Temporal lobe (tissue), 2 donors: ENCODE results near the genes SMS, DDX53 and KLHL15.

DNA sequence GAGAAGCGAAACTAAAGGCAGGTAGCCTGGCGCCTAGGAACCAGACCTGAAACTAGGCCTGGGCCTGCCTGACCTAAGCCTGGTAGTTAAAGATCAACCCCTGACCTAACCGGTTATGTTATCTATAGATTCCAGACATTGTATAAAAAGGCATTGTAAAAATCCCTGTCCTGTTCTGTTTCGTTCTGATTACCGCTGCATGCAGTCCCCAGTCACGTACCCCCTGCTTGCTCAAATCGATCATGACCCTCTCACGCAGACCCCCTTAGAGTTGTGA lies 131.8 kb downstream of the SH3KBP1 start:
- RAMPAGE, long total RNA, result no peak

DNA sequence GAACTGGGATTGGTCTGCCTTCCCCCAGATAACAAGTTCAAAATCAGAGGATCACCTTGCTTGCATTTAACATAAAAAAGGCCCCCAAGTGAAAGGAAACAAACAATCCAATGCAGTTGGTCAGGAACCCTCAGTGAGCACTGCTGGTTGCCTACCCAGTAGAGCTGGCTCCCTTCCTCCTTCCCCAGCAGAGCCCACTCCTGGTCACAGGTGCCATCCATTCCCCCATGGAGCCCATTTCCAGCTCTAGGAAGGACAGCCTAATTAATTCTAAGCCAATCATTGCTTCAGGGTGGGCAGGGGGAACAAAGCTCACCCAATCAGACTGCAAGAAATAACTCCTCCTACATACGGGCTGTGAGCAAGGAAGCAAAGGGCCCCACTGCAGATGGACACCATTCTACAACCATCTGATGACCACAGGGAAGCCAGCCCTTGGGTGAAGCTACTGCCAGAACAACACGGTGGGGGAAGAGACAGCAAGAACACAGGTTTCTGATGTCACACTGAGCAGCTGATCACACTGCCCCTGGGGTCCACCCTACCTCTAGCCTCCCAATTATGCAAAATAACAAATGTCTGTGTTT lies 86.5 kb downstream of the SH3KBP1 start:
- RAMPAGE, long total RNA, result no peak

- RAMPAGE, long total RNA, result no peak
Measured at GRCh38 chrX:19840811-19841412, 46.5 kb downstream of the SH3KBP1 start.

DNA sequence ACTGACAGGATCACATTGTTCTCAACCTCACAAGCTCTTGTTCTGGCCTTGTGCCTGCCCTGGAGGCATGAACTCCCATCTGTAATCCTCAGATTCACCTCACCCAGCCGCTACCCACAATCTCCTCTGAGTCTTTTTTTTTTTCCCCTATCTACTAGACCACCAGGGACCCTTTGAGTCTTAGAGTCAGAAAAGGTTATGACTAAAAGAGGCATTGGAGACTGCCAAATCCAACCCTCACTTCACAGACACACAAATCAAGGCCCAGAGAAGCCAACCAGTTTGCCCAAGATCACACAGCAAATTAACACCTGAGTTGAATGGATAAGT lies 53.8 kb downstream of the MAP7D2 start:
- RAMPAGE, long total RNA, result no peak

DNA sequence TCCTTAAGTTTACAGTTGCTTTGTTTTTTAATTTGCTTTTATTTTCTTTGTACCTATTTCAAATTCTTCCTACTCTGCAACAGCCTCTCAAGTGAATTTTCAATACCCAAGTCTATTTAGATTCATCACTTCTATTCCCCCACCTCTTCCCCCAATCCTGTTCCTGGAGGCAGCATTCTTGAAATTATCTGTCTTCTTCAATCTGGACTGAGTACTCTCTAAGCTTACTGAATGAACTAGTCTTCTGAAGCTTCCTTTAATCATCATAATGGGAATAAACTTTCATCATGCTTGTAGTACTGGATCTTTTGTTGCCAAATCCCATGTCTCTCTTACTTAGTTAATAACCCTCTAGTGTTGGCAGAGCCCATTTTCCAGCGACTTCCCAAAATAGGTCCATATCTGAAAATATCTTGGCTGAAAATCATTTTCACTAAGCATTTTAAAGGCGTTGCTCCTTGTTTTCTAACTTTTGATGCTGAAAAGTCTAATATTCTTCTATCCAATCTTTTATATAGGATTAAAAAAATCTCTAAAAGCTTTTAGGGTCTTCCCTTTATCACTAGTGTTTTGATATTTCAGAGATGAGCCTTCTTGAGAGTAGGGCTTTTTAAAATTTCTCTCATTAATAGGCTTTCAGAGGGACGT lies 39.6 kb downstream of the RPS6KA3 start:
- RAMPAGE, long total RNA, result no peak

DNA sequence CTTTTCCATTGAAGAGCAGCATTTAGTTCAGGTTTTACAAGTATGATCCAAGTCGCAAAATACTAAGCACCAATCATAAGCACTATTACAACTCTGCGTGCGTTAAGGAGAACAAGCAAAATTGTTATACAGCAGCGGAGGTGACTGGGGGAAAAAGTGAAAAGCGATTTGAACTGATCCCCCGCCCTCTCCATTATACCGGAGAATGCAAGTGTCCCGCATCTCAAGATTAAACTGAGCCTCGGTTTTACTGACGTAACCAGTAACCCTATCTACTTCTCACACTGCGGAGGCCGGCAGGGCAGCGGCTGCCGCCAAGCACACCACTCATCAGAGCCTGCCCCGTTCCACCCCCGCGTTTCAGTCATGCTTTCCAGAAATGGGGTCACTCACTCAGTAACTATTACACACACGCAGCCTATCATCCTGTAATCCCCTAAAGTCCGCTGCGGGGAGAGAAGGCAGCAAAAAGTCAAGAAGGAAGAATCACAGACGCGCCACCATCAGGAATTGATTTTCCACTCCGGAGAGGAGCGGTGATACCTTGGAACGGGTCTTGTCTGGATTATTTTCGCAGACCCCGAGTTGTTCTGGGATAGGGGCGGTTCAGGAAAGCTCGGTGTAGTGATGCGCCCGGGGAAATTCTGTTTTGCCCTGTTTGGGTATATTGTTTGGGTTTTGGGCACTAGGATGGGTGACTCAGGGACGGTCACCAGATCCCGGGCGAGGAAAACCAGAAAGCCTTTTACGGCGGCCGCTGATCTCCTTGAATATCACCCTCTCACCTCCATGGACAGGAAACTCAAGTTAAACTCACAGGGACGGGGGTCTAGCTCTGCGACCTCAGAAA lies 1.4 kb downstream of the RPS6KA3 start:
- RAMPAGE, long total RNA, result no peak

DNA sequence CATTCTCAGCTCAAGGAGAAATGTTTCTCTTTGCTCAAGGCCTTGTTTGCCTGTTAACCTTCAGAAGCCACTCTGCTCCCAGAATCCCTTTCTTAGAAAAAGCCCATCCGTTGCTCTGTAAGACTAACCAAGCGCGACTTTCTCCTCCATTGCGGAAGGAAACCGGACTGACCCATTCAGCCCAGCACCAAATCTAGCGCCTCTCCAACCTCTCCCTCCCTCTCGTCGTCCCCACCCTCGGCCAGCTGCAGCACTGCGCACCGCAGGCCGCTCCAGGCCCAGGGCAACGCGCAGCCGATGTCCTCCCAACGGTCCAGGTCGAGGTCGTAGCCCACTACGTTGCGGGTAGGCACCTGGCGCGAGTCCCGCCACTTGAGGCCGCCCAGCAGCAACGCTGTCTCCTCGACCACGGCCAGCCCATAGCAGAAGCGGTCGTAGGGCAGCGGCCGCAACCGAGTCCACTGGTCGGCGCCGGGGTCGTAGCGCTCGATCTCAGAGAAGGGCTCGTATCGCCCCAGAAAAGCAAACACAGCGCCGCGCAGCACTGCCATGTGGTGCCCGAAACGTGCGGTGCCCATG lies 2.4 kb downstream of the KLHL34 start:
- RAMPAGE, long total RNA, result no peak

- RAMPAGE, long total RNA, result start-site peak on the plus strand at chrX:21940713-21940804, 859 and 310 reads in 2 replicates
Measured at GRCh38 chrX:21940105-21941245, at the start of gene SMS. TSS of gene SMS (plus strand) at chrX:21940709.

DNA sequence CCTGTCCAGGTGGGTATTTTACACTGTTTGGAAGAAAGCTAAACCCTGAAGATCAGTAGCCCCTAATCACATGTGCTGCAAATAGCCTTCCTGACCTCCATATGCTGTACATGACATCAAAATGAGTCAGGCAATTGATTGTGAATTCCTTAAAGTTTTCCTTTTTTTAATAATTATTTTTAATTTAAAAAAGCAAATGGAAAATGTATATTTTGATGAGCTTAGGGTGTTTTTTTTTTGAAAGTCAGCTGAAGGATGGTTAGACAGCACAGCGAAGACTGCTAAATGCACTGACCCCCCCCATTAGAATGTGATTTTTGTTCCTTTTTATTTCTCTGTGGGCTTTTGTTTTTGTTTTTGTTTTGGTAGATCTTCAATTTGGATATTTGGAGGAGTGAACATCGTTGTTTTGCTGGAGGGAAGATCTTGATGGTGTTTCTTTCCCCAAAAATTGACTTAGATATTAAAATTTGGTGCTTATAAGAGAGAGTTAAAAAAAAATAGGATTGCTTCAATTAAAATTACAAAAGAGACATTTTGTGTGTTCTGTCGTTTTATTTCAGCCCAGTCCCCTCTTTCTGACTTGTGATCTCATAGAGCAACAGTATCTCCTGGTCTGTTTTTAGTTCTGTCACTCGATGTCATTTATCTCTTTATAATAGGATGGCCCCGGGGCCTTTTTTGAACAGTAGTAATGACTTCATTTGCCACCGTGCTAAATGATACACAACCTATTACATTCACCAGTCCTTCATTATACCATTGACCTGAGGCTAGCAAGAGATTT lies 37.6 kb upstream of the PHEX start:
- RAMPAGE, long total RNA, result no peak

GRCh38 chrX:22057635-22058182 lies 25.6 kb downstream of the PHEX start:
- RAMPAGE, long total RNA, result no peak

DNA sequence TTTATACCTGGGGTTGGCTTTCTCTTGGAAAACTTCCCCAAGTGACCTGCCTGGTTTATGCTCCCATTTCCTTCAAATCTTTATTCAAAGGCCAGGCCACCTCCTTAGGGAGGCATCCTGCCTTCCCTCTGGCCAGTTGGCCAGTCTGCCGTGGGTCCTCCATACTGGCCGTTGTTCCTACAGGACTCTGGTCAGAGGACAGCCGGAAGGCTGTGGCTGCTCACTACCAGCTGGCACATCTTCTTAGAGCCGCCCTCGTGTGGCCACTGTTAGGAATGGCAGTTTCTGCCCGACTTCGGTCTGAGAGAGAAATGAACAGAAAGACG lies 80.1 kb upstream of the CBLL2 start:
- RAMPAGE, long total RNA, result no peak

DNA sequence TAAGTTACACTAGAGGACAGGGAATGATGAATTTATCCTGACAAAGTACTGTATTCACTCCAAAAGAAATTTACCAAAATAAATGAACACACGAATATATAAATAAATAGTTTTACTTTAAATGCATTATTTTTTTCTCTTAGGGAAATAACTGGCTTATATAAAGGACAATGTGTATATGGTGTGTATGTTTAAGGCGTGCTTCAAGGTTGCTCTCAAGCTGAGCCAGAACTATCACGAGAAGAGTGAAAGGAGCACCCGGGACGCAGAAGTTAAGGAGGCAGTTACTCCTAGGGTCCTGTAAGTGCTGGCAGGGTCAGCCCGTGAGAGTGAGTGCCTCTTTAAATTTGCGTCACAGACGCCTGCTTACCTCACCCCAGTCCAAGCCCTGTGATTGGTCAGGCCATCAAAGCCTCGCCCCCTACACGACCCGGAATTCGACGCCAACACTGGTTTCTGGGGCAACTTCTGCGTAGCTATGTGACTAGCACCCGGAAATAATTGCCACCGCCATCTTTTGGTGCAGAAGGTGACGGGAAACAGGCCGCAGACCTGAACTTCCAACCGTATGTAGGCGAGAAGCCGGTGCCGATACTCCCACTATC lies at the start of gene DDX53:
Gene DDX53, plus strand, starts transcription at position 513 of the 605 bp plus-strand sequence.
- RAMPAGE, long total RNA, result no peak

GRCh38 chrX:23075460-23076209 lies 75.9 kb downstream of the DDX53 start:
- RAMPAGE, long total RNA, result start-site peak on the plus strand at chrX:23075590-23075642, 19 and 16 reads in 2 replicates

GRCh38 chrX:23333879-23334616 lies 601 bp upstream of the PTCHD1 start:
- RAMPAGE, long total RNA, result no peak

- RAMPAGE, long total RNA, result no peak
Measured at GRCh38 chrX:23682036-23682619, 14.8 kb downstream of the PRDX4 start.

DNA sequence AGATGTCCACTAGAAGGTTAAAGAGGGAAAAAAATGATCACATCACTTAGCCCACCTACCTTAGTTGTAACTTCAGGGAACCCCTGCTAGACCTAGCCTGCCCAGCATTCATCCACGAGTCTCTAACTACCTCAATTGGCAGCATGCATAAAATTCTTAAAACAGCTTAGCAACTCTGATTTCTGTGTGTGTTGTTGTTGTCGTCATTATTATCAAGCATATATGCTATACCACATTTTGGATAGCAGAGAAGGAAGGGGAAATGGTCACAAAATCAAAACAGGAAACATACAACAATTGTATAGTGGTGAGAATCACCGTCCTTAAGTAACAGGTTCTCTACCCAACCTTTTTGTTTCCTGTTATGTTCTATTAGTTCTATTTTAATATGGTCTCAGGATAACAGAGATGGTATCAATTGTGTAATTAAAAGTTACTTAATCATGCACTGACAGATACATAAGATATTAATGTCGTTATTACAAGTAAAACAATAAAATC lies 2.7 kb upstream of the ACOT9 start:
- RAMPAGE, long total RNA, result no peak

DNA sequence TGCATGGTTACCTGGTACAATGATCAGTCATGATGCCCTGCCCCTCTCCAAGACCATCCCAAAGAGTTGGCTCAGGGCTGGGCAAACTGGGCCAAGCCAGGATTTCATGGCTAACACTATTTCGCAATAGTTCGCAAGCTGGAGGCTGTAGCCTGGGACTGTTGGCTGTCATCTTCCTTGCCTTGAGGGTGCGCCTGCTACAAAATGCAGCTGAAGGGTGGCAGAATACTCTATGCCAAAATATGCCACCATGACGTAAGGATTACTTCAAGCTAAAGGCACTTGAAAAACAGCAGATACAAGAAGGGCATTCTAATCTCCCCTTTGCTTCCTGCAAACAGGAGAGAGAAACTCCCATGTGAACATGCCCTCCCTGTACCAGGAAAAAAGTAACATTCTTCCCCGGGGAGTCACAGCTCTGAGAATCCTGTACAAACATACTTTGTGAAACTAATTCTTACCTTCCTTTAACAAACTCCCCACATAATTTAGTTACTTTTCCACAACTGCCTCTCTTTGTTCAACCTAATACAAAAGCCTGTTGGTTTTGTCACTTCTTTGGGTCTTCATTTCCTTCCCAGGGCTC lies 21.1 kb downstream of the SAT1 start:
- RAMPAGE, long total RNA, result no peak

GRCh38 chrX:23883439-23883916 lies 24.3 kb downstream of the APOO start:
- RAMPAGE, long total RNA, result no peak

GRCh38 chrX:24026371-24026883 lies 559 bp downstream of the KLHL15 start:
- RAMPAGE, long total RNA, result no peak

DNA sequence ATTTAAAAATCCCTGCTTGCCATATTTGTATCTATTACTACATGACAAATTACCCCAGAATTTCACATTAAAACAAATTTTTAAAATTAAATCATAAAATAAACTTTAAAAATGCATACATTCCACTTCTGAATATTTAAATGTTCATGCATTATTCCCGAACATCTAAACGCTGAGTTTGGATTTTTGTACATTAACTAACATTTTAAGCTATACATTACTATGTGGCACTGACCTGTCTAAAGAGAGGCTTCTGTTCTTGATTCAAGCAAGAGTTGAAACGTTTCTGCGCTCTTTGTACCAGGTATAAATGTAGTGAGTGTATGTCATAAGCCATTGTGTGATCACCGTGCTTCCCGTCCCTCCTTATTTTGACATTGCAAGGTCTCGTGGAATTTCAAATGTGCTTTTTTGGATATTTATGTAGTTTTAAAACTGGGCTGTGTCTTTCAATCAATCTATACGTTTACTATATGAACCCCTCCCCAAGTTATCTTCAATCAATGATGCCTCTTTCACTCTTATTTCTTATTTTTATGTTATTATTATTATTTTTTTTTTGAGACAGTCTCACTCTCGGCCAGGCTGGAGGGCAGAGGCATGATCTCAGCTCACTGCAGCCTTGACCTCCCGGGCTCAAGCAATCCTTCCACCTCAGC lies at the start of gene KLHL15:
Gene KLHL15, minus strand, starts transcription at position 282 of the 659 bp plus-strand sequence.
- RAMPAGE, long total RNA, result no peak